Sigmoid colon (tissue), 4 donors: Measurements from ENCODE around the genes C1QTNF9, RNF17, ATP8A2 and GPR12.

- PRO-cap, result no peak
- RAMPAGE, long total RNA, 4 experiments, result no peak in any of the 4 experiments
These were observed 11.2 kb upstream of the TNFRSF19 start for GRCh38 chr13:23558713-23559646.

DNA sequence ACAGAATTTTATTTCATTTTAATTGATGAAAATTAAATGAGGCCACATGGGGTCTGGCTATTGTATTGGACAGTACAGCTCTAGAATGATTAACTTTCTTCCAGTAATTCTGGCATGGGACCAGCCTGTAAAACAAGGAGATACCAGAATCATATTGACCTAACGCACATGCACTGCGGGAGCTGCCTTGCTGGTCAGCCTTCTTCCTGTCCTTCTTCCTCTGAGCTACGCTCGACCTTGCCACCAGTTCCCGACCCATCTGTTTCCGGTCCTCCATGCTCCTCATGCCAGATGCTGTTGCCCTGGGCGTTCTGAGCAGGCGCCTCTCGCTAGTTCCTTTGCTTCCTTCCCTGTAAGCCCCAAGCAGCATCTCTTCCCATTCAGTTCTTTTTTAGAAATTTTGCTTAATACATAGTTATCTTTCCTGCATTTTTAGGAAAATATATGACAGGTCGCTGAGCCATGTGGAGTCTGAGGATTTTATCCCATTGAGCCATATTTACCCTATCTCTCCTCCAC lies 38.5 kb downstream of the TNFRSF19 start:
- PRO-cap, result no peak
- RAMPAGE, long total RNA, 4 experiments, result no peak in any of the 4 experiments

GRCh38 chr13:23636589-23636911 lies 66.3 kb downstream of the TNFRSF19 start:
- PRO-cap, result no peak
- RAMPAGE, long total RNA, 4 experiments, result no peak in any of the 4 experiments

GRCh38 chr13:23794502-23795159 lies 94.6 kb downstream of the MIPEP start:
- PRO-cap, result no peak
- RAMPAGE, long total RNA, 4 experiments, result no peak in any of the 4 experiments

DNA sequence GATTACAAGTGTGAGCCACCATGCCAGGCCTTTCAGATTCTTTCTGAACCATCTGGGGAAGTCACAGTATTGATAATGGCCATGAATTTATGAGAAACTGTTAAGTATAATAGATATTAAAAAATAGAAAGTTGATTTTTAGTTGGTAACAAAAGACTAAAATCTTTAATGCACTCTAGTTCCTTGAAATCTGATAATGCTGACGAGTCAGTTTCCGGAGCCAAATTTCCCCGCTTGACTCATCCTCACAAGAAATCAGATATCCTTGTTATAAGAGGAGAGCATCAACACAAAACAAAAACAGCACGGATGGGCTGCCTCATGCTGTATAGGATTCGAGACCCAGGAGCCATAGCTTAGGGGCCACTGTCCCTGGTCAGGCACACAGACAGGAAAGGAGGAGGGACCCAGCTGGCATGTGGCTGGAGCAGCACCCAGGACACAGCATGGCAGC lies 110.4 kb upstream of the SPATA13 start:
- PRO-cap, result no peak
- RAMPAGE, long total RNA, 4 experiments, result no peak in any of the 4 experiments

DNA sequence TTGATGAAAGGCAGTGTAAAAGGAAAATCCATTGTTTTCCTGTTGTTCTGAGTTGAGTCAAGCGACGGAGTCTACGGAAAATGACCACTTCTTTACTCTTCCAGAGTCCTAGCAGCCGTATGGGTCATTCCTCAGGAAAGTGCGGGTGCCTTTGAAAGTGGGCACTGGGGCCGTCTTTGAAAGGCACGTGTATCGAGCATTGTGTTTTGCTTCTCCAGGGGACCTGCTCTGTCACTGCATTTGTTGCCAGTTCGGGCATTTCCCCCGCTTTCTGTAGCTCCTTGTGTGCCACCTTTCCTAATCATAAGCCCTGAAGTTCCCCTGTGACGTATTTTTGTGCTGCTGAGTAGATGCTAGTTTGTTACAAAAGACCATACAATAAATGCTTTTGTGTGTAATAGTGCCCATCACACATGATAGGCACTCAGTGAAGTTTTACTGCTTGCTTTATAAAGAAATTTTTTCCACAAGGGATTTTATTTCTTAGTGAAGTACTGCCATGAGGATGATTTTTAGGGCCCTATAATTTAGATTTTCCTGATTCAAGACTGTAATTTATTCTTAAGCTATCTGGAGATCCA lies 24.4 kb downstream of the SPATA13 start:
- PRO-cap, result no peak
- RAMPAGE, long total RNA, 4 experiments, result no peak in any of the 4 experiments

GRCh38 chr13:24192443-24193166 lies 32.1 kb downstream of the SPATA13 start:
- PRO-cap, result no peak
- RAMPAGE, long total RNA, 4 experiments, result no peak in any of the 4 experiments

GRCh38 chr13:24253616-24254100 lies 55.7 kb upstream of the C1QTNF9 start:
- PRO-cap, result no peak
- RAMPAGE, long total RNA, 4 experiments, result no peak in any of the 4 experiments

- PRO-cap, result unidirectional peak, plus-strand start at chr13:24270785
- RAMPAGE, long total RNA, 4 experiments, result start-site peak on the plus strand in 1 of 4 experiments, at chr13:24270750-24270794 at its widest, 10 reads per replicate
These were observed 38.6 kb upstream of the C1QTNF9 start for GRCh38 chr13:24270458-24271565.

DNA sequence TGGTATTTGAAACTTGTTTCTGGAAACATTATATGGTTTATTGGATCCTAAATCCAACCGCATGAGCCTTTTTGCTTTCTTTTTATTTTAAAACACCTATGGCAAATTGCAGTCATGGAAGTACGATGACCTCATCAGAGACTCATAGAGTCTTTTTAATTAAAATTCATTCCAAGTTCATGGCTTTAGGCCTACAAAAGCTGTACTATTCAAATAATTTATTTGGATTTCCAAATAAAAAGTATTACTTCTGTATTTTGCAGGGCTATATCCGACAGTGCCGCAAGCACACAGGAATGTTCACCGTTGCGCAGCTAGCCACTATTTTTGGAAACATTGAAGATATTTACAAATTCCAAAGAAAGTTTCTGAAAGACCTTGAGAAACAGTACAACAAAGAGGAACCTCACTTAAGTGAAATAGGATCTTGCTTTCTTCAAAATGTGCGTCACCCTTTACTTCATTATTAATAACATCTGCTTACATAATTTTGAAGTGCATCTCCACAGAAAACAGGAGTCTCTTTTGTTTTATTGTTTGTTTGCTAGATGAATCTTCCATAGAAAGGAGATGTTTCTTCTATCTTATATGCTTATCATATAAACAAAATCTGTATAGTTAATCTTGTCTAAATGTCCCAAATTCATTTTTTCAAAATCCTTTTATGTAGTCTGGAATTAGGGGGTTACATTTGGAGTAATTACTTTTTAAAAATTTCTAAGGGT lies 20.5 kb upstream of the C1QTNF9 start:
- PRO-cap, result no peak
- RAMPAGE, long total RNA, 4 experiments, result no peak in any of the 4 experiments

DNA sequence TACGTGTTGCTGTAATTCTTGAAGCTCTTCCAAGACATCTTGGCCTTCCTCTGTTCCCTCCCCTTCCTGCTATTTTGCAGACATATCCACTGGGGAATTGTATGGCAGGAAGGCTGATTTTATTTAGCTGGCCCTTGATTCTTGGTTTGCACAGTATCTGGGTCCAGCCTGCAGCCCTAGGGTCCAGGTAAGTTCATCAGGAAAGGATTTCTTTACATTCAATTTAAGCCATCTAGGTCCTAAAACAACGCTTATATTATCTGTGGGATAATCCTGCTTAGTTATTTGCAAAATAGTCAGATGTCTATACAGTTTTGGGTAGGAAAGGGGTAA lies at the start of gene C1QTNF9:
C1QTNF9 (plus strand) TSS at position 151 of the 333 bp plus-strand sequence.
- PRO-cap, result no peak
- RAMPAGE, long total RNA, 4 experiments, result no peak in any of the 4 experiments

DNA sequence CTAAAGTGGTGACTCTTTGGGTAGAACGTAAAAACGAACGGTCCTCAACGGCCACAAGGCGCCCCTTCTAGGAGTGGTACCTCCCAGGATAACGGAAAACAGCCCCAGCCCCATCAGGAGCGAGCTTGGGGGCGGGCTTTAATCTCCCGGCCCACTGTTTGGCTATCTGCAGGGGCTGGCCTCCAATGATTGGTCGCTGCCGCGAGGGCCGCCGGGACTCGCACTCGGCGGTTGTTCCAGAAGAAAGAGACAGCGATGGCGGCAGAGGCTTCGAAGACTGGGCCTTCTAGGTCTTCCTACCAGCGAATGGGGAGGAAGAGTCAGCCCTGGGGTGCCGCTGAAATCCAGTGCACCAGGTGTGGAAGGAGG lies at the start of gene RNF17:
RNF17 (plus strand) TSS at position 221 of the 369 bp plus-strand sequence.
- PRO-cap, result no peak
- RAMPAGE, long total RNA, 4 experiments, result start-site peak on the plus strand in 1 of 4 experiments, centred at position 224 of the sequence, 7 reads per replicate

GRCh38 chr13:25233543-25233906 lies 53.8 kb downstream of the MTMR6 start:
- PRO-cap, result no peak
- RAMPAGE, long total RNA, 4 experiments, result no peak in any of the 4 experiments

DNA sequence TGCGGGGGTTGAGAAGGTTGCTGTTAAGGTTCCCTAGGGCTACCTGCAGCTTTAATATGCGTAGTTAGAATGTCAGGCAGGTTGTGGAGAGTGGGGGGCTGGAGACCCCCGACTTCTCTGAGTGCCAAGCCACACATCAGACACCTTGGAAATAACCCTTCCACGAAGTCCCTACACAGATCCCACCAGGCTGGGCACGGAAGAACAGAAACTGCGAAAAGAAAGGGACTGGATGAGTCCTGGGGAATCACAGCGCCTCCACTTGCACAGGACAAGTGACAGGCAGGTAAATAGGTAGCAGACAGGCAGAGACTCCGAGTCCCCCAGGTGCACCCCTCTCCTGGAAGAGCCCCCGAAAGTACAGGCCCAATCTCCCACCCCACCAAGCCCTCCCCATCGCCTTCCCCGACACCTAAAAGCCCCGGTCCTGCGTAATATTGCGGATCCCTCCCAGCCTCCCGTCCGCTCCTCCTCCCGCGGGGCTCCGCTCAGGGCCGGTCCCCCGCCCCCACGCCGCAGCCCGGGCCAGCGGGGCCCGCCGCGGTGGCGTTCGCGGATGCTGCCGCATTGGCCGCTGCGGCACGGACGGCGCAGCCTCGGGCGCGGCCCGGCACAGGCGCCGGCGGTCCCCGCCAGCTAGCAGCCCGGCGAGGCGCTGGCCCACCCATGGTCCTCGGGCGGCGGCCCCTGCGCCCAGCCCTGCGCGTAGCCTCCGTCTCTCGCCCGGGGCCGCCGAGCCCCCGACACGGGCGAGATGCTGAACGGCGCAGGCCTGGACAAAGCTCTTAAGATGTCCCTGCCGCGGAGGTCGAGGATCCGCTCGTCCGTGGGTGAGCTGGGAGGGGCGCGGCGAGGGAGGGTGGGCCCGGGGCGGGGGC lies at the start of gene ATP8A2:
ATP8A2 (plus strand) TSS at position 516 of the 878 bp plus-strand sequence.
- PRO-cap, result no peak
- RAMPAGE, long total RNA, 4 experiments, result no peak in any of the 4 experiments

- PRO-cap, result no peak
- RAMPAGE, long total RNA, 4 experiments, result no peak in any of the 4 experiments
These were observed 117.5 kb downstream of the ATP8A2 start for GRCh38 chr13:25489174-25489818.

- PRO-cap, result no peak
- RAMPAGE, long total RNA, 4 experiments, result no peak in any of the 4 experiments
These were observed 35.1 kb downstream of the RNF6 start for GRCh38 chr13:26187013-26187448.

DNA sequence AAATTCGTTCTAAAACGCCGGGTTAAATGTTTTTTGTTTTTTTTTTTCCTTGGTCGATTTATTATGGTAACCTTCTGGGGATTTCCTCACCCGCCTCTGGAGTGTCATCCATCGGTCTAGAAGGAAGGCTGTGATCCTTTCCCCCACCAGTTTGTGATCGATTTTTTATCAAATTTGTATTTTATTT lies 1.0 kb downstream of the CDK8 start:
- PRO-cap, result no peak
- RAMPAGE, long total RNA, 4 experiments, result no peak in any of the 4 experiments

- PRO-cap, result no peak
- RAMPAGE, long total RNA, 4 experiments, result no peak in any of the 4 experiments
These were observed 71.7 kb upstream of the WASF3 start for GRCh38 chr13:26485673-26486247.

- PRO-cap, result no peak
- RAMPAGE, long total RNA, 4 experiments, result no peak in any of the 4 experiments
These were observed at the start of gene GPR12 for GRCh38 chr13:26760564-26761365. Gene GPR12, minus strand, starts transcription at chr13:26760786.

- PRO-cap, result no peak
- RAMPAGE, long total RNA, 4 experiments, result no peak in any of the 4 experiments
These were observed 181.0 kb upstream of the GPR12 start for GRCh38 chr13:26941474-26942115.